Measurements from ENCODE around the gene CLSPN.

DNA sequence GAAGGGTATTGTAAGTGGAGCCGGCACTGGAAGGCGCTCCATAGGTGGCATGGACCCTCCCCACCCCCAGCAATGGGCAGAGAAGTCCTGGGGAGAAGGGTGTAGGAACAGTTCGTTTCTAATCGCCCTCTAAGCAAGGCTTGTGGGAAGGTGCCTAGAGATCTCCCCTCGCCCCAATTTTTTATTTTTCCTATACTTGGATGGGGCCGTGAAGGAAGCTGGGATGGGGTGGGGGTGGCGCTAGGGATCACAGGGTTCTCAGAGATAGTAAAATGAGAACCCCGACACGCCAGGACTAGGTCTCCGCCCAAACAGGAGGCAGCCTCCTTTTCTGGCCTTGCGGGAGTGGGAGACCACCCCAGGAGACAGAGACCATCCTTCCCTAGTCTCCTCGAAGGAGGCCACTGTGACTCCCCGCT, 442 bp downstream of the C1orf216 start:
- RRBS, result no CpG with 5 or more reads among the region's 13 CpGs

- RRBS, result no CpG with 5 or more reads among the region's 27 CpGs
Observed at GRCh38 chr1:35769823-35770314, at the start of gene CLSPN. Gene CLSPN (minus strand): TSS chr1:35769978.

- RRBS, result no CpG with 5 or more reads among the region's 6 CpGs
Observed at GRCh38 chr1:35804492-35804922, 3.3 kb upstream of the AGO4 start.

DNA sequence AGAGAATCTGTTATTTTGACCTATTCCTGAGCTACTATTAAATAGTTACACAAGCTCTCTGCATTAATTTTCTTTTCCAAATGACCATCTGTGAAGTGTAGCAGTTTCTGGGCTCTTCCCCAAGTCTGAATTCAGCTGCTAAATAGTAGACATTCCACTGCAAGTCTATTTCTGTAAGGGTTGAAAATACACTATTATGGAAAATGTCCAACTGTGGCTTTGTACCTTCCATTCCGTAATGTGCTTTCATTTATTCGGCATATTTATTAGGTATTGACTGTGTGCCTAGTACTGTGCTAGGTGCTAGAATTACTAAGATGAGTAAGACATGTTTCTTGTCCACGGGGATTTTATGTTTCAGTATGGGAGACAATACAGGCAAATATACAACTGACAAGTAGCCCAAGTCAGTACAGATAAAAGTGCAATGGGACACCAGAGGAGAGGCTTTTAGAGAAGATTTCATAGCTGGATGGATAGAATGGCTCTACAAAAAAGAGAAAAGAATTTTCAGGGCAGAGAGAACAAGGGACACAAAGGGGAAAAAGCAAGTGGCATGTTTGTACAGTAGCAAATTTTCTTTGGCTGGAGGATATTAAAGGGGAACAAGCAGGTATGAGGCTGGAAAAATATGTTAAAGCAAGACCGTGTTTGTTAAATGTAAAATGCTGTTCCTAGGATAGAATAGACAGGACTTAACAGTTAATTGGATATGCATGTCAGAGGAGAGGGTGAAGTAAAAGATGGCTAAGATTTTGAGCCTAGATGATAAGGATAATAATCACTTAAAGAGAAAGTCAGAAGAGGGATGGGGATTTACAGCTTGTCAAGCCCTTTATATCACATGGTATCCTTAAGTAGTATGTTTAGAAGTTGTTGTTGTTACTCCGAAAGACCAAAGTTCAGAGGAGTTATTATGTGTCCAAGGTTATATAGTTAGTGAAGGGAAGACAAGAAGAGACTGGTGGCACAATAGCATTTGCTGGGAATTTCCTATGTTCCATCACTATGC, 31.2 kb upstream of the AGO1 start:
- RRBS, result no CpG with 5 or more reads among the region's 5 CpGs

GRCh38 chr1:35925379-35926181, 5.3 kb upstream of the AGO3 start:
- RRBS, result no CpG with 5 or more reads among the region's 4 CpGs

DNA sequence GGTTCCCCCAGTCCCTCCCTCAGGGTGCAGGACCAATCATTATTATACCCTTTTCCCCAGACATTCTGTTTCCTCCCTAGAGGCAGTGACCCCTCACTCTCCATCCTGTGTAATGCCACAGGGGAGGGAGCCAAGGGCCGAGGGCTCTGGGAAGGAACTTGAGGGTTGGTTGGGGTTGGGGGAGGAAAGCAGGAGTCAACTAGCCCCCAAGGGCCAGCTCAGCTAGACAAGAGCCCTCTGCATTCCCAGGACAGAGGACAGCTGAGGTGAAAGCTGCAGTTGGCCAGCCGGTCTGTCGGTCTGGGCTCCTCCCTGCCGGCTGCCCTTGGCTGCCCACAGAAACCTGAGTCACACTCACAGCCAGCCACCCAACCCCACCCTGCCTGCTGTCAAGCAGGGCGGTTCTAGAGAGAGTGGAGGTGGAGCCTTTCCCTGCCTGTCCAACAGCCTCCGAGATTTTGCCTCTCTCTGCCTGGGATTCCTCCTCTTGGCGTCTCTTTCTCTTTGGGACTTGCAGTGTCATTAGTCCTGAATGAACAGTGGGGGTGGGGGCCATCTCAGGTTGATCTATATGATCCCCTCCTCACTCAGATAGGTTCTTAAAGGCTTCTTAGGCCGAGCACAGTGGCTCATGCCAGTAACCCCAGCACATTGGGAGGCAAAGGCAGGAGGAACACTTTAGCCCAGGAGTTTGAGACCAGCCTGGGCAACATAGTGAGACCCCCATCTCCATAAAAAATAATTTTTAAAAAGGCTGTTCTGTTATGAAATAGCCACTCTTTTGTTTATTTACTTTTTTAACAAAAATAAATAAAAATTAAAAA, 1.6 kb upstream of the TRAPPC3 start:
- RRBS, result no CpG with 5 or more reads among the region's 8 CpGs

GRCh38 chr1:36164299-36164919, 8.4 kb downstream of the MAP7D1 start:
- RRBS, result no CpG with 5 or more reads among the region's 4 CpGs

DNA sequence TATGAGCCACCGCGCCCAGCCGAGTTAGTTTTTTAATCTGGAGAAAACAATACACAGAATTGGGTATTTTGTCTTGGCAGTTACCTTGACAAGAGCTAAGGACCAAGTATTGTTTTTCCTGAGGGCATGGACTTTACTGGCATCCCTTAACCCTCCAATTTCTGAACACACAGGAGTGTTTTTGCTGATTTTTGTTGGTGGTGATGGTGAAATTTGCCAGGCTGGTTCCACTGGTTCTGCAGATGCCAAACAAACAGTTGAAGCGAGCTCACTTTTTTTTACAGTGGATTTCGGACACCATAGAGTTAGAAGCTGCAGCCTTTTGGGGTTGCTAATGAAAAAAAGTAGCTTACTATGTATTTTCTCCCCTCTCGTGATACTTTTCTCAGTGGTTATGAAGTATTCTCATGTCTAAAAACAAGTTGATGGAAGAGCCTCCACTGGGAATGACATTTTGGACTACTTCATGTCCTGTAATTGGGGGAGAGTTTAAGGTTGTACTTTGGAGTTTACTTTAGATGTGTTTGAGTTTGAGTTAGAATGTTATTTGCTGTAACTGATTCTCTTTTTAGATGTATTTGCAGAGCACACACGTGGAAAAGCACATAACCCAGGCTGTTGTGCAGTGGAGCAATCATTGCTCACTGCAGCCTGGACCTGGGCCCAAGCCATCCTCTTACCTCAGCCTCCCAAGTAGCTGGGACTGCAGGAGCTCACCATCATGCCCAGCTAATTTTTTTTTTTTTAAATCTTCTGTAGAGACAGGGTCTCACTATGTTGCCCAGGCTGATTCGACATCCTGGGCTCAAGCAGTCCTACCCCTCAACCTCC, 36.9 kb upstream of the SH3D21 start:
- RRBS, result no CpG with 5 or more reads among the region's 8 CpGs

DNA sequence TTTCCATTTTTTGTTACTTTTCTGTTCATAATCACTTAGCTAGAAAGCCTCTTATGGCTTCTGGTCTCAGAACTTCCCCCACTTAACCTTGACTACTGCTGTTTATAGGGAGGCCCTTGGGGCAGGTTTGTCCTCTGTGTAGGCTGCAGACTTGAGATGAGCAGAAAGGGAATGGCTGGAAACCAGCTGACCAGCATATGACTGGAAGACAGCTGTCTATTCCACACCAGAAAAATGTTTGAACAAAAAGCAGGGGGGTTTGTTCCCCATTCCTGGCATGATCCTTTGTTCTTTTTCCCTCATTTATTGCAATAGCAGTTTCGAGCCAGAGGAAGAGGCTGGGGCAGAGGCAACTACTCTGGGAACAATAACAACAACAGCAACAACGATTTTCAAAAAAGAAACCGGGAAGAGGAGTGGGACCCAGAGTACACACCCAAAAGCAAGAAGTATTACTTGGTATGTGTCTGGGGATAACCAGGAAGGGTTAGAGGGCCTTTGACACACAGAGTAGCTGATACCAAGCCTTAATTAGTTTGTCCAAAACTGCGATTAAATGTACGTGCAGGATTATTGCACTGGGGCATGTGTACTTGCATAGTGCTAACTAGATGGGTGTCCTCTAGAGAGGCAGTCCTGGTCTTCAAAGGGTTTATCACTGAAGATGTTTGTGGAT, 4.8 kb upstream of the SH3D21 start:
- RRBS, result no CpG with 5 or more reads among the region's 5 CpGs

DNA sequence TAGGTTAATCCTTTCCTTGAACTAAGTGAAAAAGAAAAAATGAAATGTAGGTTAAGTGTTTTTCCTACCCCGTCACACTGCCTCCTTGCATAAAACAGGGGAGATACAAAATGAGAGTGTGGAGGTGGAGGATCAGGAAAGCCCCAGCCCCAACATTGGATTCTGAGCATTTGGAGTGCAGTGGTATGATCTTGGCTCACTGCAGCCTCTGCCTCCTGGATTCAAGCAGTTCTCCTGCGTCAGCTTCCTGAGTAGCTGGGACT, 3.4 kb upstream of the SH3D21 start:
- RRBS, result no CpG with 5 or more reads among the region's 2 CpGs

- RRBS, result no CpG with 5 or more reads among the region's 8 CpGs
Observed at GRCh38 chr1:36328598-36329161, 5.2 kb upstream of the EVA1B start.

DNA sequence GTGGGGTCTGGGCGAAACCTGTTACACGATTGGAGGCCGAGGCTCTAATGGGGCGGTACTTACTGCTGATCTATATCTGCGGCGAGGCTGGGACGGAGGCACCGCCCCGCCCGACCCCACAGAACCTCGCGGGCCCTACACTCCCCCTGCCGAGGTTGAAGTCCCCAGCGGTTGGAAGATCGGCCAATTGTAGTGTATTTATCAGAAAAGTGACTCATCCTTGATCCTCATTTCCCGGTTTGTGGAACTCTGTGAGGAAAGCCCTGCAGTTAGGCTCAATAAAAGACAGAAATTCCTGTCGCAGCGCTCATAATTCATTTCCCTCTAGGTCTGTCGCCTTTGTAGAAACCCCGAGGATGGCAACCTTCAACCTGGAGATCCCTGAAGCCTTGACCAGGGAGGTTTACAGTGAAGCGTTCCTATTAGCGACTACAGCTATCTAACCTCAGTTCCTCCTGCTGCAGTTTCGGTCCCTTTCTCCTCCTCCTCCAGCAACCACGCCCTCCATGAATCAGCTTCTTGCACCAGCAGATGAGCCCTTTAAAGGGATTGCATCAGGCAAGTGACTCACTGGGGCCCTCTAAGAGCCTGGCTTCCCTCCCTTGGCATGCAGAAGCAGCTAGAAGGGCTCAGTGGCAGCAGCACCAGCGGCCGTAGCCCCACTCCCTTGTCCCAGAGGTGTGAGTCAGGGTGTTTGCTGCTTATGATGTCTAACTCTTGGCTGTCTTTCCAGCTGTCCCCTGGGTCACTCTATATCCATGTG, 548 bp upstream of the STK40 start:
- RRBS, result no CpG with 5 or more reads among the region's 26 CpGs

DNA sequence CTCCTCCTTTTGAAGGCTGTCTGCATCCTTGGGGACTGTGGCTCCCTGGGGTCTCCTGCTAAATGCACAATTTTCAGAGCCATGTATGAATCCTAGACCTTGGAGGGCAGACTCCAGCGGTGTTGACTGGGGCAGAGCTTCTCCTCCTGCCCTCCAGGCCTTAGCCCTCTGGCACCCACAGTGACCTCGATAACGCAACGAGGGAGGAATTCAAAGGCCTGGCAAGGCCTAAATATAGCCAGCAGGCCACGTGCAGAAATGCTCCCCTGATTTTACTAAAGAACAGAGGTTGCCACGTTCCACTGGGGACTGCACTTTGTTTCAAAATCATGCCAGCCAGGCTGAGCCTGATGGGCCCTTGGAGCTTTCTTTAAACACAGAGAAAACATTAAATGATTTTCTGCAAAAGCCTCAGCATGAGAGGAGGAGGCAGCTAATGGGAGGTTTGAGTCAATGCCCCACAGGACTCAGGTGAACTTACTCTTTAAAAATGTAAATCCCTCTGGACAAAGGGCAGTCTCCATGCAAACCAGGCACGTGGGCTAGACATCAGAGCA, 28.1 kb downstream of the GRIK3 start:
- RRBS, result no CpG with 5 or more reads among the region's 7 CpGs

GRCh38 chr1:37129360-37129716, 95.0 kb upstream of the GRIK3 start:
- RRBS, result no CpG with 5 or more reads among the region's 4 CpGs

GRCh38 chr1:37472028-37472991, 2.1 kb upstream of the ZC3H12A start:
- RRBS, result no CpG with 5 or more reads among the region's 10 CpGs

- RRBS, result no CpG with 5 or more reads among the region's 8 CpGs
Observed at GRCh38 chr1:37606546-37606878, 10.8 kb upstream of the GNL2 start.

DNA sequence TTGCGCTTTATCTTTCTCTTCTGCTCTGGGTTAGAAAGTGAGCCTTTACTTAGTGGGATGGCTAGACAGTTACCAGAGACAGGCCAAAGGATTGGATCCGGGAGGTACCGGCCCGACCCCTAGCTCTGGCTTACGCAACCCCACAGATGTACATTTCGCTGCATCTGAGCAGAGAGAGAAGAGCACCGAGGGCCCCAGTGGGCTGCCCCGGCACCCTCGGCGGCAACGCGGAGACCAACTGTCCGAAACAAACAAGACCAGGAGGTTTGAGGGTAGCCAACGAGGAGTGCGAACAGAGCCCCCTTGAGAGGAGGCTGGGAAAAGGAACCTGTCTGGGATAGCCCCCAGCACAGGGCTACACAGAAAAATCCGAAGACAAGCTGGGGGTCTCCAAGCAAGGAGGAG, 457 bp downstream of the MTF1 start:
- RRBS, result 3% methylated on average over 5 of the region's 16 CpGs

- RRBS, result no CpG with 5 or more reads among the region's 5 CpGs
Observed at GRCh38 chr1:37955223-37955811, 8.5 kb upstream of the INPP5B start.

- RRBS, result no CpG with 5 or more reads among the region's 6 CpGs
Observed at GRCh38 chr1:38243236-38243669, 196.7 kb upstream of the POU3F1 start.